Cardiac fibroblast (primary cell): ENCODE data around the genes FLNB and DNASE1L3.

- RRBS: no CpG with 5 or more reads among the region's 24 CpGs
These were observed 2.9 kb downstream of the WNT5A start for GRCh38 chr3:55484079-55484679.

DNA sequence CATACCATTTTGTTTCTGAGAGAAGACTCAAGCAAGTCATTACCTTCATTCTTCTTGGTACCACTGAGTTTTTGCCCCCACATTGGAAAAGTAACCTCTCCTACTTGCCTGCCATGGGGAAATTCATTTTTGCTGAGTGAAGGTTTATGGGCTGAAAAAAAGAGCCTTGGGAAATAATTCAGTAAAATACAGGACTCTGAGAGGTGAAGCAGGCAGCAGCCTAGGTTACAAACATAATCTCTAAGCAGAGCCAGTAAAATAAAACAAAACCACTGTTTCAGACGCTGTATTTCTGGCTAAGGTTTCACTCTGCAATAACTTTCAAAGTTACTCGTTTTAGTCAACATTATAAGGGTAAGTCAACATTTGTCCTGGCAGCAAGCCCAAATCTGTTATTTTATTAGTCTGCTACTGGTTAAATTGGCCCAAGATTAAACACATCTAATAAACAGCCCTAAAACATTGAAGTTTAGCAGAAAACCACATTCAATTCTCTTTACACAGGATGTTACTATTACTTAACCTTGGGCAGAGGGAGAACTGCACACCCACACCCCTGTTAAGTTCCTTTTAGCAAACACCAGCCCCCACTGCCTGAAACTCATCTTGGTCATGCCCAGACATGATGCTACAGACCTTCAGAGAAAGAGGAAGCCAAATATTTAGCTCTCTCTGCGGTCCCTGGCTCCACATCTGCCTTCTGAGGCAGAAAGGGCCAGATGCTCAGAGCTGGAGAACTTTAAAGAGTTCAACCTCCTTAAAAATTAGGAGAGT lies 18.1 kb downstream of the ARHGEF3 start:
- RRBS: no CpG with 5 or more reads among the region's 3 CpGs

GRCh38 chr3:56976584-56977742 lies 83.5 kb upstream of the SPATA12 start:
- RRBS: no CpG with 5 or more reads among the region's 9 CpGs

GRCh38 chr3:57097417-57098258 lies 37.2 kb downstream of the SPATA12 start:
- RRBS: 92% methylated on average over 16 of the region's 44 CpGs

- RRBS: no CpG with 5 or more reads among the region's 13 CpGs
These were observed 1.6 kb downstream of the IL17RD start for GRCh38 chr3:57163459-57164086.

DNA sequence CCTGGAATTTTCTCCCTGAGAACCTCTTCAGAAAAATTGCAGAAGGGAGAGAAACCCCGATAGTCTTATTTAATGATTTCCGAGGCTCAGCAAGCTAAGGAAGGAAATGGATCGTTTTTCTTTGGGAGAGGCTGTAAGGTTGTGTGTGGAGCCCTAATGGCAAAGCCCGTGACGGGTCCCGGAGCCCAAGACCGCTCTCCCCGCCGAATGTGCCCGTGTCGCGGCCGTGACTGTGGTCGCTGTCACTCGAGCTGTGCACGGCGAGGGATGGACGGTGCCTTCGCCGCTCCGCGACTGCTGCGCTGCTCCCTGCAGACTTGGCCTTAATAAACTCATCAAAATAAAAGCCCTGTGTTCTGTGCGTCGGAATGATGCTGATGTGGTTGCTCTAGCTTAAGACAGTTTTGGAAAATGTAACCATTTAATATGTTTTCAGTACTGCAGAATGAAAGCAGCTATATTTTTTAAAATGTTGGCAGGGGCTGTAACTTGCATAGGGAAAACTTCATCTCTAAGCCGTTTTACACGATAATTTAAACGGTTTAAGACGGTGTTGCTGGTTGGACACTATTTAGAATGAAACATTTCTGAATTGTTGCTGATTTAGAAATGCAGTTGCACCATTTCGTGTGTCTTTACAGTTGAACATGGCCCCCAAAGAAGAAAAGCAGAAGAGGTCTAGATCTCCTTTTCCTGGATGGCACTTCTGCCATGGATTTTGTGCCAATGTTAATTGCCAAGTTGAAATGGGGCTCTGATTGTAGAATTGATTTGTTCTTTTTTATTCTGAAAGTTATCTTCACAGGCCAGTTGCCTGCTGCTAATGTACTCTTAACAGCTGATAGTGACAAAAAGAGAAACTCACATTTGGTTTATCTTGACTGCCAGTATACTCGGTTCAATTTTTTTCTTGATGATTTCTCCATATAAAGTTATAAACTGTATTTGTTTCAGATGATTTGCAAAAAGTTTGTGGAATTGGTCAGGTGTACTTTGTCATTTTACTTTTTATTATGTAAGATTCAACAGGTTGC lies 1.1 kb downstream of the APPL1 start:
- RRBS: no CpG with 5 or more reads among the region's 31 CpGs

DNA sequence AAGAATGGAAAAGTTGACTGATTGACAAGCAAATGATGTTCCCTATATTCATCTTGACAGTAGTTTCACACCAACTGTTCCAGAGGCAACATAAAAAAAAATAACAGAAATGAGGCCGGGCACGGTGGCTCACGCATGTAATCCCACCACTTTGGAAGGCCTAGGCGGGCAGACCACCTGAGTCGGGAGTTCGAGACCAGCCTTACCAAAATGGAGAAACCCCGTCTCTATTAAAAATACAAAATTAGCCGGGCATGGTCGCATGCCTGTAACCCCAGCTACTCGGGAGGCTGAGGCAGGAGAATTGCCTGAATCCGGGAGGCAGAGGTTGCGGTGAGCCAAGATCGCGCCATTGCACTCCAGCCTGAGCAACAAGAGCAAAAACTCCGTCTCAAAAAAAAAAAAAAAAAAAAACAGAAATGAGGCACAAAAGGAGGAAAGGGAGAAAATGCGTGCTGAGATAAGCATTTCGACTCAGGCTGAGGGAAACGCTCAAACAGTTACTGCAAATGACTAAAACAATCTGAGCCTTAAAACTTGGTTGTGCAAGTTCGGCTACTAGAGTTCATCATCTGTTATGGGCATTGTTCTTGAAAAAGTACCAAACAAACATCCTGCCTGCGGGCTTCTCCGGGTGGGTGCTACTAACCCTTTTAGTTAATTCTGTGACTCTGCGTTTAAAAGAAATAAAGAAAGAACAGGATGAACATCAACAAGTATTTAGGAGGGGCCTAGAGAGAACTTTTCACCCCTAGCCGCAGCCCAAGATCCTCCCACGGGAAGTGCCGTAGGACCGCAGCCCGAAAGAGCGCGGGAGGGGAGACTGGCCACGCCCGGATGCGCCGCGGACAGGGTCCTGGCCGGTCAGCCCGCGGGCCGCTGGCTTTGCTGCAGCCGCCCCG lies 789 bp downstream of the DENND6A start:
- RRBS: 2% methylated on average over 6 of the region's 40 CpGs

DNA sequence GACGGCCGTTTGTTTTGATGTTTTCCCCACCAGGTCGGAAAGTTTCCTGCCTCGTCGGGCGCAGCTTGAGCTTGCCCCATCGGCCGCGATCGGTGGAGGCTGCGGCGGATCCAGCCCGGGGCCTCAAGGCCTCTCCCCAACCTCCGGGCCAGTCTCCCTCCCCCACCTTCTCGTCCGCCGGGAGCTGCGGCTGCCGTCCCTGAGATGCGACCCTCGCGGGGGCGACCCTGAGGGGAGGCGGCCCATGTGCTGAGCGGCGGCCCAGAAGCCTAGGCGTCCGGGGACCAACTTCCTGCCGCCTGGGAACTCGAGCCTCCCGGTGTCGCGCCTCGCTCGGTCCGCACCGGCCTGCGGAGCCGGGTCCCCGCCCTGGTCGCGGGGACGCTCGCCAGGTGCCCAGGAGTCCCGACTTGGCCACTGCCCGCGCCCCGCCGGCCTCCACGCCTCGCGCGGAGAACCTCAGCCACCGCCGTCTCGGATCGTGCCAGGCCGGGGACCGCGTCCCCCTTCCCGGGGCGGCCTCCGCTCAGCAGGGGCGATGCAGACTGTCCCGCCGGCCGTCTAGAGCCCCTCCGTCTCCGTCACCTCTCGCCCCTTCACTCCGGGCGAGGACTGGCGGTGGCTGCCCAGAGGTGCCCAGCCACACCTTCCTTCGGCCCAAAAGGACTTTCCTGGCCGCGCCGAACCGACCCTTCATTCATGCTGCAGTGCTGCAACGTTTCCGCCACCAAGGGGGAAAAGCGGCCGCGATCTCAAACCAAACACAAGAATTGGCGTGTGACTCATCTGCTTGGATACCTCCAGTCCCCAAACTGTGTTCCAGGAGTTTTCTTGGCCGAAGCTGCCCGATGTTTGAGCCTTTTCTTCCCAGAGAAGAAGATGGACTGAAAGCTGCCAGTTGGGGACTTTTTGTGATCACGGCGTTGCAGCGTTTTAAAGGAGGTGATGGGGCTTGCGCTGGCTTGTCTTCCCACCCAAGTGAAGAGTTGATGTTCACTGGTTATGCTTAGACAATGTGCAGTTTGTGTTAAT lies 722 bp downstream of the SLMAP start:
- RRBS: under 1% methylated on average over 38 of the region's 90 CpGs

DNA sequence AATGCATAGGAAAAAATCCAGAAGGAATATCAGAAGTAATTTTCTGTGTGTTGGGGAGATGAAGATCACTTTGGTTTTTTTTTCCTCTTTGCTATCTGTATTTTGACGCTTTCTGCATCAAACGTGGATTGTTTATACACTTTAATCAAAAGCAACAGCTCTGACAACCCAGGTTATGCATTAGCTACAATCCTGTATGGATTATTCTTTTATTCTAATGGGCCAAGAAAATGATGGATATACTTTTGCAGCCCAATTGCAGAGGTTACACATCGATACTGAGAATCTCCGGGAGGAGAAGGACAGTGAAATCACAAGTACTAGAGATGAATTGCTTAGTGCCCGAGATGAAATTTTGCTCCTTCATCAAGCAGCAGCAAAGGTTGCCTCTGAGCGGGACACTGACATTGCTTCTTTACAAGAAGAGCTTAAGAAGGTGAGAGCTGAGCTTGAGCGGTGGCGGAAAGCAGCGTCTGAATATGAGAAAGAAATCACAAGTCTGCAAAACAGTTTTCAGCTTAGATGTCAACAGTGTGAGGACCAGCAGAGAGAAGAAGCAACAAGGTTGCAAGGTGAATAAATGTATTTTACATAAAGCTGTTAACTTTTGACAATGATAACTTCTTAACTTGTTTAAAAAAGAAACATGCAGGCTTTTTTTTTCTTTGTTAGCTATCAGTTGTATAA lies 95.9 kb upstream of the FLNB start:
- RRBS: no CpG with 5 or more reads among the region's 9 CpGs

GRCh38 chr3:57951495-57952185 lies 56.6 kb upstream of the FLNB start:
- RRBS: no CpG with 5 or more reads among the region's 10 CpGs

DNA sequence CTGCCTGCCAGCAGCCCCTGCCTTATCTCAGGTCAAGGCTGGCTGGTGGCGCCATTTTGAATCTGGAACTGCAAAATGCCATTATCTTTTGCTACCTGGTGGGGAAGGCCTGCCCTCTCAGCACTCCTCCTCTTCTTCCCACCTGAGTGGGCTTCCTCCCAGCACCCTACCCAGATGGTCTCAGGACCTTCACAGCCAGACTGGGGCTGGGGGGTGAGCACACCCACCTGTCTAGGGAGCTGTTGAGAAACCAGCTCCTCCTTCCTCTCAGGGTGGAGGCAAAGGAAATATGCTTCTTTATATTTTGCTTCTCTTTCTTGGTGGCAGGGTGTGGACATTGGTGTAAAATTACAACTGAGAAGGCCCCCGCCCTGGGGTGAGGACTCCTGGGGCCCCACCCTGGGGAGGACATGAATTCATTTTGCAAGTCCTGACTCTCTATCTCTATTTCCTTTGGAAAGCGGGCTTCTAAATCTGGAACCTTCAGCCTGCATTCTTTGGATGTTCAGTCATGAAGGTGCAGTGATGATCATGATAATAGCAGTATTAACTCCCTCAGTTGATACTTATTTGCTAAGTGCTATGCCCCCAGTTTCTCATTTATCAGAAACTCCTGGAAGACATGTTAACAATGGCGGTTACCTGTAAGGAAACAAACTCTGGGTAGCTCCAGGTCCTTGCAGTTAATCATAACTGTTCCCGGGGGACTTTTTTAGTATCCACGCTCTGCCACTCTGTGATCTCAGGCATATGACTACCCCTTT lies 7.5 kb upstream of the FLNB start:
- RRBS: no CpG with 5 or more reads among the region's 6 CpGs

- RRBS: 3% methylated on average over 12 of the region's 86 CpGs
These were observed at the start of gene FLNB for GRCh38 chr3:58008128-58008931. Gene FLNB, plus strand, starts transcription at chr3:58008422.

DNA sequence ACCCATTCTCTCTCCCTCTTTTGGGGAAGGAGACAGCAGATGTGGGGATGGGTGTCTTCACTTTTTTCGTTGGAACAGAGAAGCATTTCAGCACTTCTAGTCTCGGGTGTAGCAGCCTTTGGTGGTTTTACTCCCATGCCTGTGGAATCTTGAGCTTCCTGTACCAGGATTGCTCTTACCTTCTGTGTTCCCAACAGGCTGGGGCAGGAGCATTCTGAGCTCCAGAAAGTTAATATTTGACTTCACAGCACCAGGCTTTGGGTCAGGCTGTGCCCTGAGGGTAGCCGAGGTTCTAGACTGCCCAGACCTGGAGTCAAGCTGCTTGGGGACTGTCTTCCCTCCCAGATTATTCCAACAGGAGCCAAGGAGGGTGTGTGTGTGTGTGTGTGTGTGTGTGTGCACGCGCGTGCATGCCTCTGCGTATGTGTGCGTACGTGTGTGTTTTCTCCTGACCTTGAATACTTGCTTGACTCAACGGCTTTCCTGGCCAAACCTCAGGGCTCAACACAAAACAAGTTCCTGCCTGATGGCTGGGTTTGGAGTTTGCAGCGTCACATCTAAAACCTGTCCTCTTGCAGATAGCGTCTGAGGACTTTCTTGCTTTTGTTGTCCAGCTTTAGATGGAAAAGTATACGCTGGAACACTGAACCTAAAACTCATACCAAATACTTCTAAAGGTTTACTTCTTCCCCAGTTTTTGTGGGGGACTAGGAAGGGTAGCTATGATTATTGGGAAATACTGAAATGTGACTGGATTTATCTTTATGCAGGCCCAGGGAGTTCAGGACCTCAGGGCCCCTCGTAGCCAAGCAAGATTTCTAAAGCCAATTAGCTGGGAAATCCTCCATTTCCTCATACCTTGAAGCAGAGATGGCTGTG lies 94.9 kb downstream of the FLNB start:
- RRBS: no CpG with 5 or more reads among the region's 14 CpGs

DNA sequence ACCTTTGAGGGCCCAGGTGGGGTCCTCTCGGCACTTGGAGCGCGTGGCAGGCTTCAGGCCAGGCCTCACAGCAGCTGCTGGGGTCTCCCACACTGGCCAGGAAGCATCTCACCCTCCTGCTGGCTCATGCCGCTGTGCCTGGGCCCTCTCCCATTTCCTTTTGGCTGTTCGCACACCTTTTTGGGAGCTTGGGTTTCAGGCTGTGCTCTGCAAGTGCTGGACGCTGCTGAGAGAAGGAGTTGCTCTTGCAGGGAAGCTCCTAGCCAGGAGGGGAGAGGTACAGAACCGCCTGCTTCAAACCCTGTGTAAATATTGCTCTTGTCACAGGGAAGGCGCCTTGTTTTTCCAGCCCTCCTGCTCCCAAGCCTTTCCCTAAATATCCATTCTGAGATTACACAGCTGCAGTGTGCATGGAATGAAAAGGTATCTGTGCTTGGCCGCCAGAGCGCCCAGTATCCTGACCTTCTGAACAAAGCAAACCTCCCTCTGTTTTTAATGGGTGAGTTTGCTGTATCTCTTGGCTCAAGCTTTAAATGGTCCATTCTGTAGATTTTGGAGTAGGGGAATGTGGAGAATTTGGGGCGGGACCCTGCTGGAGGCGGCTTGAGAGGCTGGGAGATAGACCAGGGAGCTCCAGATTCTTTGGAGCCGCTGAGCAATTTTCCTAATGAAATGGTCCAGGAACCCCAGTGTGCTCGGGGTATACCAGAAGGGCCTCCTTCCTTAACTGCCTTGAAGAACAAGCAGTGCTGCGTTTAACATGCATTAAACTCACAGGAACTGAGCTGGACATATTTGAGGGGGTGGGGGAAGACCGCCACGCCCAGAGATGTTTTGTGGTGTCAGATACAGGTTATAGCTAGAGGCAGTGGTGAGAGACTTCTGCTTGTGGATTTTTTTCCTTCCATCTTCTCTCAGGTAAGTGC lies 45.4 kb downstream of the DNASE1L3 start:
- RRBS: no CpG with 5 or more reads among the region's 17 CpGs

GRCh38 chr3:58175309-58176101 lies 35.3 kb downstream of the DNASE1L3 start:
- RRBS: no CpG with 5 or more reads among the region's 18 CpGs

- RRBS: no CpG with 5 or more reads among the region's 15 CpGs
These were observed at the start of gene DNASE1L3 for GRCh38 chr3:58210717-58211569. Gene DNASE1L3, minus strand, starts transcription at chr3:58210972.

- RRBS: no CpG with 5 or more reads among the region's 2 CpGs
These were observed 6.5 kb upstream of the ABHD6 start for GRCh38 chr3:58231022-58231574.

- RRBS: no CpG with 5 or more reads among the region's 12 CpGs
These were observed 16.3 kb downstream of the FAM107A start for GRCh38 chr3:58560820-58561316.

DNA sequence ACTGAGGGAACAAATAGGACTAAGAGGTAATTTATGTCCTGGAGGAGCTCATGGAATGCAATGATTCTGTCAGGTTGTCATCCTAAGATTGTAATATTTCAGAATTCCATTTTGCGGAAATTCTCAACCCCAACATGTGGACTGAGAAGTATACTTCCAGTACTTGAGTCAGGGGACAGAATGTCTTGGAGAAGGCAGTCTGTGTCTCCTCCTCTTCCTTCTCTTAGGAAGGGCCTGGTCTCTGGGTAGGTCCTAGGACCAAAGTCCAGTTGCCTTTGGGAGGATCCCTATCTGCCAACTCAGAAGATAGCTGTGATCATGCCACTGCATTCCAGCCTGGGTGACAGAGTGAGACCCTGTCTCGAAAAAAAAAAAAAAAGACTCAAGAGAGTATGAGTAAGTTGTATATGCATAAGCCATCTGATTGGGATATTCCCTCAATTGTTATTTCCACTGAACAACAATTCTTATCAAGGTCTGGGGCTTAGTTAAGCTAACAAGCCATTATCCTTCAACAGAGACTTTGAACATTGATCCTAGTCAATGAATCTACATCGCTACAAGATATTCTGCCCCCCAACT lies 23.9 kb upstream of the FAM3D start:
- RRBS: no CpG with 5 or more reads among the region's 3 CpGs

GRCh38 chr3:58720747-58721058 lies 54.1 kb upstream of the FAM3D start:
- RRBS: no CpG with 5 or more reads among the region's 2 CpGs